Measurements from ENCODE around the gene MITF.

DNA sequence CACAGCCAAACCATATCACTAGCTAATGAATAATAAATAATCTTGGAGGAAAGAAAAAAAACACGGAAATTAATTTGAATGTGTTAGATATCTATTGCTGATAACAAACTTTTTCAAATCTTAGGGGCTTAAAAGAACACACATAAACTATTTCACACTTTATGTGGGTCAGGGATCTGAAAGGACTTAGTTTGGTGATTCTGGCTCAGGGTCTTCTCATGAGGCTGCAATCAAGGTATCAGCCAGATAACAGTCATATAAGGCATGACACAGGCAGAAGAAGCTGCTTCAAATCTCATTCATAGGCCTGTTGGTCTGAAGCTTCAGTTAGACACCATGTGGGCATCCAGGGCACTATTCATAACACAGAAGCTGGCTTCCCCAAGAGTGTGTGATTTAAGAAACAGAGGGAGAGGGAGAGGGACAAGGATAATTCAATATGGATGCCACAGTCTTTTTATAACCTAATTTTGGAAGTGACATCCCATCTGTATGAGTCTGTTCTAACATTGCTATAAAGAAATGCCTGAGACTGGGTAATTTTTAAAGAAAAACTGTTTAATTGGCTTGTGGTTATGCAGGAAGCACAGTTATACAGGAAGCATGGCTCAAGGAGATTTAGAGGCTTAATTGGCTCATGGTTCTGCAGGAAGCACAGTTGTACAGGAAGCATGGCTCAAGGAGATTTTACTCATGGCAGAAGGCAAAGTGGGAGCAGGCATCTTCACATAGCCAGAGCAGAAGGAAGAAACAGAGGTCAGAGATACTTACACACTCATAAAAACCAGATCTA is 192.9 kb upstream of the ADAMTS9 start:
- PRO-cap, 3 experiments = no peak in any of the 3 experiments

GRCh38 chr3:65025788-65026110 is 337.9 kb upstream of the ADAMTS9 start:
- PRO-cap, 3 experiments = no peak in any of the 3 experiments

GRCh38 chr3:65591157-65592103 is 447.3 kb downstream of the MAGI1 start:
- PRO-cap, 3 experiments = no peak in any of the 3 experiments

DNA sequence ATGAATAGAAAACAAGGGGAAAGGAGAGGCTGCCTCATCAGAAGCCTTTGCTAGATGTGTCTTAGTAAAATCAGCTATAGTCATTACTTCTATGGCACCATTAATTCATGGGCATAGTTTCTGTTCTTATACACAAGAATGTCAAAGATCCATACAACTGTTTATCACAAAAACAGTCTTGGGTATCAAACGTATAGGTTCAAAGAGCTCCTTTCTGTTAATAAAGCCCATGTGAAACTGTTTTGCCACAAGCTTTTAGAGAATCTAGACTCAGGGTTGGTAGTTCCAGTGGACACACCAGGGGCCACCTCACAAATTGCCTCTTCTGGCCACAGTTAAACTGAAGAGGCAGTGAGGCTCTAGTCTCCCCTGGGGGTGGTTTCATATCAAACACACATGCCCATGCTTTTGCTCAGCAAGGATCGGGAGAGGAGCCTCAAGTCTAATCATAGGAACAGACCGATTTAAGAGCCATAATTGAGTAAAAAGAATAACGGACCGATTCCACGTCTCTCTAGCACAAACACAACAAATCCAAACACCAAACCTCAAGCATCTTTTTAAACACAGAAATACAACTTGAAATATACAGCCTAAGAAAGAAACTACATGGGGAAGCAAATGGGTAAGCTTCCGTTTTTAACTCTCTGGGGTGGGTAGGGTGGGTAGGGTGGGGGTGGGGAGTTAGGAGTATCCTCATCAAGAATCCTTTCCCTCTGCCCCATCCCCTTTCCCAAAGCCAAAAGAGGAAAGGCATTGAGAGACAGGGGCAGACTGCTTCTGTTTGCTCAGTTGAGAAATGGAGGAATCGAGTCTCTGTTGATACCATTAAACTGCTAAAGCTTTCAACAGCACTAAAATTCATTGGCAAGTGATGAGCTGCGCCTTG is 443.3 kb downstream of the MAGI1 start:
- PRO-cap, 3 experiments = no peak in any of the 3 experiments

DNA sequence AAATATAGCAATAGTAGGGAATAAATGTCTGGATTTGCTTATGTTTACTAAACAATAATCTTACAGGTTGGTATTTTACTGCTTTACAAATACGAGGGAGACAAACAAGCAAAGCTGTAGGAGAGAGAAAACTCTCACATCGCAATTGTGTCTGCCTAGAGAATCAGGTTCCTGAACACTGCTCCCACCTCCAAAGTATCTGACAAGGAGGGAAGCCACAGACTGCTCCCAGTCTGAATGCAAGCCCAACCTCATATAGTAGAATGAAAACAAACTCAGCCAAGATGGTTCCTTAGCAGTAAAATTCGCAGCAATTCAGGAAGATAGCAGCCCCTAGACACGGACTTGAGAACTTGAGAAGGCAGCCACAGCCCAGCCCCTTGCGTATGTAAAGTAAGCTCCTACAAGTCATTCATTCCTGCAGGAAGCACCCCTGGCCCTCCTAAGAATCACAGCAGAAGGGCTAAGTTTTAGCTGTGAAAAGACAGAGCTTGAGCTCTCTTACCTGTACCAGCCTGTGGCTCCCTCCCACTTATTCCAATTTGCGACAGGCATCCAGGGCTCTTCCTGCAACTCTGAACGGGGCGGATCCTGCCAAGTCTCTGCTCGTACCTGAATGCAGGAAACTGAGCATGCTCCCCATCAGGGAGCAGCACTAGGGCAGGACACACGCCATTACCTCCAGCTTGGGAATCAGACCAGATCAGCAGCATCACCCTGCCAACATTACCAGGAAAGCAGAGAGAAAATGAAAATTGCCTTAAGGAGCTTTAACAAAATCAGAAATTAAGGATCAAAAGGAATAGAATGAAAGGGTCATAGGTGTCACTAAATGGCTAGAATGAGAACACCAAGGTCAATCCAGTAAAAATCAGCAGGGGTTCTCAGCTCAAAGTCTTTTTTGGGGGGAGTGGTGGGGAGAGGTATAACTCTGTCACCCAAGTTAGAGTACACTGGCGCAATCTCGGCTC is 136.3 kb downstream of the MAGI1 start:
- PRO-cap, 3 experiments = peak in 2 of 3 experiments; most common plus-strand start position 642 of the sequence (in 1); most common minus-strand start position 581 of the sequence (in 2)

DNA sequence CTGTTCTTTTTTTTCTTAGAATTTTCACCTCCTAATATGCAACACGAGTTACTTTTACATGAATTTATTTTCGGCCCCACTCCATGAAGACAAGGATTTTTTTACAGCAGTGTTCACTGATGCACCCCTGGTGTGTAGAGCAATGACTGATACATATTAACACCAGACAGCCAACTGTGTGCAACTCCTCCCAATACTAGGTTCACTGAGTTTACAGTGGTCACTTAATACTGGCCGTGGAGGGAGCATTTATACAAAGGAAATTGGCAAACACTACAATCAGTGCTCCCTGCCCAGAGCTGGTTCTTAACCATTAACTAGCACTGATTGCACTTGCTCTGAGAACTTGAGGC is 110.7 kb downstream of the MAGI1 start:
- PRO-cap, 3 experiments = no peak in any of the 3 experiments

GRCh38 chr3:65955563-65956466 is 82.9 kb downstream of the MAGI1 start:
- PRO-cap, 3 experiments = no peak in any of the 3 experiments

- PRO-cap, 3 experiments = no peak in any of the 3 experiments
Observed at GRCh38 chr3:66115748-66116241, 77.1 kb upstream of the MAGI1 start.

DNA sequence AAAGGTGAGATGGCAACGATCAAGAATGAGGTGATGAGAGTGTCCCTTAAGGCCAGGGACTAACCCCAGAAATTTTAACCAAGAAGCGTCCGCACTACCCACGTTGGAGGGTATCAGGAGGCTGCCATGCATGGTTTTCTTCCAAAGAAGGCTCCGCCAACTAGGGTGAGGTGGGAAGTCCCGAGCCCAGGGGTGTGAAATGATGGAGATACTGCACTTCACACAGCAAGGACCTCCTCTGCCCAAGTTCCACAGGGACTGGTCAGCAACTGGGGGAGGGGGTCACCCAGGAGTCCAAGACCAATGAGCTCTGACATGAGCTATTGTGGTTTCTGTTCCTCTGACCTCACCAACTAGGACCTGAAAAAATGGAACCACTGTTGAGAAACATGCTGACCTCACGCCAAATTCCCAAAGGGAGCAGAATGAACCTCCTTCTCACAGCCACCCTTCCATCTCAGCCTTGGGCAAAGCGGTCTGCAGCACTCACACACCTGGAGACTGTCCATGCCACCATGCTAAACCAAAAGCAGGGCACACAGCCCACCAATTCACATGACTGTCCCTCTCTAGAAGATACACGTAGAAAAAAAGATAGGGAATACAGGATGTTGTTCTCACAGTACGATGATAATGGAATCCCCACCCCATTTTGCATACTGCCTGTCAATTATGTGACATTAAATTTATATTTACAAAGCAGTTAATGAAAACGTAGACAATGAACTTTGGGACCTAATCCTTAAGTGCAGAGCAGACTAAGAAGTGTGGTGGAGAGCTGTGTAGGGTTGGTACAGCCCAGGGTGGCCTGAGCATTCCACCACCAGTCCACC is 69.3 kb downstream of the LRIG1 start:
- PRO-cap, 3 experiments = no peak in any of the 3 experiments

DNA sequence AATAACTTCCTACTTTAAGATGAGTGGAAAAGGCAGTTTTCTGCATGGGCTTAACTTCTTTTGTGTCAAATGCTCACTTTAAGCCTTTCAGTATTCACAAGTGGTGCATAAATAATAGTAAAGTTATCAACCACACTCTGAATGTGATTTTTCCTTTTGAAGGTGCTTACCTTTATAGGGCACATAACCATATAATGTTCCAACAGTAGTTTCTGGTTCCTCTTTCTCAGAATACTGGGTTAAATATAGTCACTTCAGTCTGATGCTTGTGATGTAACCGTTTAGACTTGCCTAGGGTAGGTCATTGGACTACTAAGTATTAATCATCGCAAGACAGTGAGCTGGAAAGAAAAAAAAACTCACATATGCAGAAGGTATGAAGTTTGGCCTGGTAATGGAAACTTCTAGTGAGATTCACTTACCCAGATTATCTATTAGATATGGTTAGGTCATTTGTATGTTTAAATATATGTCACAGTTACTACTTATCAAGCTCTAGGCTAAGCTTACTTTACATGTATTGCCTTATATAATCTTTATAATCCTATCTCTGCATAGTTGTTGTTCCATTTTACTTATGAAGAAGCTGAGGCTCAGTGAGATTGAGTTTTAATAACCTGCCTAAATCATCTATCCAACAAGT is 2.0 kb downstream of the KBTBD8 start:
- PRO-cap, 3 experiments = no peak in any of the 3 experiments

DNA sequence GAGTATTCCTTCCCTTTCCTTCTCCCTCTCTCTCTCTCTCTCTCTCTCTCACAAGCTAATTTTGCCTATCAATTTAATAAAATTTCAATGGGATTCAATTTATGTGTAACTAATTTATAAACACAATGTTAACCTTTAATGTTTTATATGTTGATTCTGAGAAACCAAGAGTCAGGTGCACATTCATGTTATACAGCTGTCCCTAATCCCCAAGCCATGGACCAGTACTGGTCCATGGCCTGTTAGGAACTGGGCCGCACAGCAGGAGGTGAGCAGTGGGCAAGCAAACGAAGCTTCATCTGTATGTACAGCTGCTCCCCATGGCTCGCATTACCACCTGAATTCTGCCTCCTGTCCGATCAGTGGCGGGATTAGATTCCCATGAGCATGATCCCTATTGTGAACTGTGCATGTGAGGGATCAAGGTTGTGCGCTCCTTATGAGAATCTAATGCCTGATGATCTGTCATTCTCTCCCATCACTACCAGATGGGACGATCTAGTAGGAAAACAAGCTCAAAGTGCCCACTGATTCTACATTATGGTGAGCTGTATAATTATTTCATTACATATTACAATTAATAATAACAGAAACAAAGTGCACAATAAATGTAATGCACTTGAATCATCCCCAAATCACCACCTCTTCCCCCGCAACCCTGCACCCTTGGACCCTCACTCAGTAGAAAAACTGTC is 178.3 kb downstream of the SUCLG2 start:
- PRO-cap, 3 experiments = no peak in any of the 3 experiments

DNA sequence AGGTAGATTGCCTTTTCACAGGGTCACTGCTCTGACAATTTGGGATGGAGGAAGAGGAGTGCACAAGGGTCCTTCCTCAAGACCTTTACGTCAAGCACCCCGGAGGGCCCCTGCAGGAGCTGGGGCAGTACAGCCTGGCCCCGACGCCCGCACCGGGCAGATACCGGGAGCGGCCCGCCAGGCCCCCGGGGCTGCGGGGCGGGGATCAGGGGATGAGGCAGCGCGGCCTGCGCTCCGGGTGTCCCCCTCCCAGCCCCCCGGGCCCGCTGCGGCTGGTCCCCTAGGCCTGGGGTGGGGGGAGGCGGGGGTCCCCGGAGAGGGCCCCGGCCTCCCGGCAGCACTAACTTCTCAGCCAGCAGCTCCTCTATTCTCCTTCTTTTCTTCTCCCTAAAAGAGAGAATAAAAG is 395 bp downstream of the UBA3 start:
- PRO-cap, 3 experiments = peak in 1 of 3 experiments; most common plus-strand start position 188 of the sequence (in 1)

- PRO-cap, 3 experiments = peak in 3 of 3 experiments; most common plus-strand start chr3:69200986 (in 2); most common minus-strand start chr3:69200509 (in 2)
Observed at GRCh38 chr3:69200033-69201243, 78.0 kb upstream of the LMOD3 start.

- PRO-cap, 3 experiments = peak in 2 of 3 experiments; most common plus-strand start chr3:69212683 (in 2); most common minus-strand start chr3:69212537 (in 1)
Observed at GRCh38 chr3:69212365-69212849, 90.0 kb upstream of the LMOD3 start.

DNA sequence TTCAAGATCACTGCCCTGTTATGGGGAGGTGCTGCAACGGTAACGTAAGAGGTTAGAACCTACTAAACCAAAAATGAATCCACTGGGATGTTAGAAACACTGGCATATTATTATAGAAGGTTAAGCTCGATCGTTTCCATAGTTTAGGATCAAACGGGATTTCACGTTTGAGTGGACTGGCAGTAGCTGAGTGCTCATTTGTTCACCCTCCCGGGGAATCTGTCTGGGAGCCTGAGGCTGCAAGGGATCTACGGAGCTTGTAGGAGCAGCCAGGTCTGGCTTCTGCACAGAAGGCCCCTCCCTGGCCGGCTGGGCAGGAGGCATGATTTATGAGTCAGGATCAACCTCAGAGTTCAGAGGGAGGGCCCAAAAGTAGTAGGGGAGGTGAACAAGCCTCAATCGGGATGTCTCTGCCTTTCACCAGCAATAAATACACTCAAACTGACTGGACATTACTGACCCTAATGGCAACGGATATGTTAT is 109.4 kb upstream of the LMOD3 start:
- PRO-cap, 3 experiments = no peak in any of the 3 experiments

- PRO-cap, 3 experiments = no peak in any of the 3 experiments
Observed at GRCh38 chr3:69293243-69293559, 92.7 kb downstream of the FRMD4B start.

DNA sequence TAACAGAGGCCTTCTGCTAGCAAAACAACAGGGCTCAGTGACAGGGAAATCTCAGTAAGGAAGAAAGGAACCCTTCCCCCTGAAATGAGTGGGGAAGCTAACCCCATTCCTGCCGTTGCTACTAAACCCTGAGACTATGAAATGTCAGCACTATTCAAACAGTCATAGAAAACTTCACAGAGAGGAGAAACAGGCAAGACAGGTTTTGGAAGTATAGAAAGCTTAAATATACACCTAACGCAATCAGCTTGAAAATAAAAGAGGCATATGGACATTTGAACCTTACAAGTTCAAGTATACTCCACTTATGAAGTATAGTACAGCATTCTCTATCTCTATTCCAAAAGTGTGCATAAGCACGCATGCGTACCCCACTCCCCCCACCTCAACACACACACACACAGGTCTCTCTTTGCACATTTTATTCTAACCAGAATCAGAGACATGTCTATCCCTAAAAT is 17.6 kb upstream of the FRMD4B start:
- PRO-cap, 3 experiments = peak in 3 of 3 experiments; most common plus-strand start position 253 of the sequence (in 1); most common minus-strand start position 138 of the sequence (in 3)

DNA sequence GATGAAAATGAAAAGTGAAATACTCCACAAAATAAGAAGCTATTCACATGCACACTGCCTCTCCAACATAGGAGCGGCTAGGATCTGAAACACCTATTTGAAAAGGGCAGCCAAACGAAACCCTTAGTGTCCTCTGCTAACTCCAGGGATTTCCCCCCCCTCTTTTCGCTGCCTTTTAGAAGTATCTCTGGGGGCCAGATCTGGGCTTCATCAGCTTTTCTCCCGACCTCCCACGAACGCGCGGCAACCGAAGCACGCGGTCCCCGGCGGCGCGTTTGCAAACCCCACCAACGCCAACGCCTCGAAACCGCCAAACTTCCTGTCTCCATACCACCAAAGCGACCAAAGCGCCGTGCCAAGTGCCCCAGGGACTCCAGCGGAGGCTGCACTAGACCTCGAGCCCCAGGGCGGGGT is 155.8 kb upstream of the FRMD4B start:
- PRO-cap, 3 experiments = no peak in any of the 3 experiments

GRCh38 chr3:69739409-69740121 is at the start of gene MITF:
Gene MITF, plus strand, starts transcription at chr3:69739464.
- PRO-cap, 3 experiments = peak in 3 of 3 experiments; most common plus-strand start chr3:69739482 (in 2)

GRCh38 chr3:70703198-70703889 is 390.9 kb upstream of the MDFIC2 start:
- PRO-cap, 3 experiments = no peak in any of the 3 experiments